Epithelial cell of proximal tubule (primary cell): ENCODE data around the genes SLC37A3, MKRN1, CLEC5A and PRSS58.

DNA sequence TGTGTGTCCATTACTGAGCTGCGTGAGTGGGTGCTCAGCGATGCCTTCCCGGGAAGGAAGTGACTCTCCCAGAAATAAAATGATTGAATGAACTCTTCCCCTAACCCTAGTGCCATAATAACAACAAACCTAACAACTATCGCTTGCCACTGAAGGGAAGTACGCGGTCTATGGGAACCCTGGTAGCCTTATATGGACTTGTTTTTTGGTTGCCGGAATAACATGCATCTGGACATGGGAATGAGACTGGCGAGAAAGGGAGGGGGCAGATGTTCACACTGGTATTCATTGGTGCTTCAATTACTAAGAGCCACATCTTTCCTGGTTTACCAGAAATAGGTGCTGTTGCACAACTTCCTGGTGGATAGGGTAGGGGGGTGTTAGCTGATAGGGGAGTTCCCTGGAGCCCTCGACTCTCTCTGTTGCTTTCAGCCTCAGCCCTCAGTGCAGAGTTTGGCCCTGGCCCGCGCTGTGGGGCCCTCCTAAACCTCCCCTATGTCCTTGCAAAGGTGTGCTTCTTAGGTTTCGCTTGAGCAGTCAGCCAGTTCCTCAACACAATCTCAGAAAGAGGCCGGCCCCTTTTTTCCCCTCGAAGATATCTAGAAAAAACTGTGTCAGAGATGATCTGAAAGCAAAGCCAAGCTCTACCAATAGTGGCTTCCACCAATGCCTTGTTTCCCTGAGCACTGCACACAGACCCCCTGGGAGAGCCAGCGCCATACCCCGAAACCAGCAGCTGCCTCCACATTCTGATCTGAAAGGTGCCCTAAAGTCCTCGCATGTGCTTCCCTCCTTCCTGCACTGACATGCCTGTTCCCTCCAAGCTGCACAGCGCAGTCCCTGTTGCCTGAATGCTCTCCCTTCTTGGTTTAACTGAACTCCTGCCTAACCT is 13.5 kb downstream of the TBXAS1 start:
- RAMPAGE, long total RNA = no peak
- RRBS = no CpG with 5 or more reads among the region's 18 CpGs

DNA sequence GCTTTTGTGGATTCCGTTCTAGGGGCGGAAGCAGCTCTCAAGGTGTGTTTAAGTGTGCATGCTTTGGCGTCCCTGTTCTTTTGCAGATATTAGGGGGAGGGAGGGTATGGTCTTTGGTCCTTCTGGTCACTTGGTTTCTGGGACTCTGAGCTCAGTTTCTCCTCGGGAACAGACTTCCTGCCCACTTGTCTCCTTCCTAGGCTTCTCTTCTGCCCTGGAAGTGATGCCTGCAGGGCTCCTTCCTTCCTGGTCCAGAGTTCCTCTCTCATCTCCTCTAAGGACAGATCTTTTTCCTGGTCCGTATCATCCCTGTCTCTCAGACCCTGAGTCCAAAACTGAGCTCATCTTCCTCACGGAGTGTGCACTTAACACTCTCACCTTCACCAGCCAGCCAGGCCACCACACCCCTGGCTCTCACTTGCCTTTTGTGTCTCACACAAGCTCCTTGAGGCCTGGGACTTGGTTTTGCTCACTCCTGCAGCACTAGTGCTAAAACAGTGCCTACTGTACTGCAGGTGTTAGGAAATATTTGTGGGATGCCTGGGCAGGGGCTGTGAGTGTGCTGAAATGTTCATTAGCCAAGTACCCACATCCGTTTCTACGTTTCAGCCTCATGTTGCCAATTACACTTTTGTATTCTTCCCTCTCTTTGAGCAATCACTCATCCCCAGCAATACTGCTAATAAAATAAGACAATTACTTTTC is 21.3 kb upstream of the PARP12 start:
- RAMPAGE, long total RNA = no peak
- RRBS = no CpG with 5 or more reads among the region's 8 CpGs

GRCh38 chr7:140110667-140111476 is 48.1 kb upstream of the PARP12 start:
- RAMPAGE, long total RNA = no peak
- RRBS = no CpG with 5 or more reads among the region's 3 CpGs

- RAMPAGE, long total RNA = no peak
- RRBS = no CpG with 5 or more reads among the region's 3 CpGs
Measured at GRCh38 chr7:140170280-140170724, 6.5 kb downstream of the KDM7A start.

DNA sequence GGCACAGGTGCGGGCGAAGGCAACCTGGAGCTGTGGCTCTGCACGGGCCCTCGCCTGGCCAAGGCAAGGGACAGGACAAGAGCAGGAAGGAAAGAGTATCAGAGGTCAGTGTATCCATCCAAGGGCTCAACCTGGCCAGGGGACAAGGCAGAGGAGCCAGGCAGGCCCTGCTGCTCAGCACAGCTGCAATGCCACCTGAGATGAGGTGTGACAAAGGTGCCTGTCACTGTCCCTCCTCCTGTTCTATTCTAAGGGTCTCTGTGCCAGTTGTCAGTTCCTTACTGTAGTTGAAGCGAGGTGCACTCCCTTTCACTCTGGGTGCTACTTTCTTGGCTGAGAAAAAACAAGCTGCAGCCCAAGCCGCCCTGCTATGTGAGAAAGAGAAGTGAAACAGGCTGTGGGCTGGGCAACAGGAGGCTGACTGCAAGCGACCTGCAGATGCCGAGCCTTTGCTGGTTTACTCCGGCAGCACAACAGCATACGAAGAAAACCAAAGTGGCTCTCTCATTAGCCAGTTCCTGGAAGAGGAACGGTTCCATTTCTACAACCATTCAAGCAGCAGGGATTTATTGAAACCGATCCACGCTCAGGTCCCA is 33.3 kb upstream of the KDM7A start:
- RAMPAGE, long total RNA = no peak
- RRBS = no CpG with 5 or more reads among the region's 13 CpGs

- RAMPAGE, long total RNA = no peak
- RRBS = no CpG with 5 or more reads among the region's 4 CpGs
Measured at GRCh38 chr7:140275410-140276019, 98.7 kb upstream of the KDM7A start.

- RAMPAGE, long total RNA = start-site peak on the minus strand at chr7:140398494-140398517, 76 and 61 reads in 2 replicates
- RRBS = under 1% methylated on average over 28 of the region's 46 CpGs
Measured at GRCh38 chr7:140398329-140398867, at the start of gene SLC37A3. Gene SLC37A3, minus strand, starts transcription at chr7:140398530.

DNA sequence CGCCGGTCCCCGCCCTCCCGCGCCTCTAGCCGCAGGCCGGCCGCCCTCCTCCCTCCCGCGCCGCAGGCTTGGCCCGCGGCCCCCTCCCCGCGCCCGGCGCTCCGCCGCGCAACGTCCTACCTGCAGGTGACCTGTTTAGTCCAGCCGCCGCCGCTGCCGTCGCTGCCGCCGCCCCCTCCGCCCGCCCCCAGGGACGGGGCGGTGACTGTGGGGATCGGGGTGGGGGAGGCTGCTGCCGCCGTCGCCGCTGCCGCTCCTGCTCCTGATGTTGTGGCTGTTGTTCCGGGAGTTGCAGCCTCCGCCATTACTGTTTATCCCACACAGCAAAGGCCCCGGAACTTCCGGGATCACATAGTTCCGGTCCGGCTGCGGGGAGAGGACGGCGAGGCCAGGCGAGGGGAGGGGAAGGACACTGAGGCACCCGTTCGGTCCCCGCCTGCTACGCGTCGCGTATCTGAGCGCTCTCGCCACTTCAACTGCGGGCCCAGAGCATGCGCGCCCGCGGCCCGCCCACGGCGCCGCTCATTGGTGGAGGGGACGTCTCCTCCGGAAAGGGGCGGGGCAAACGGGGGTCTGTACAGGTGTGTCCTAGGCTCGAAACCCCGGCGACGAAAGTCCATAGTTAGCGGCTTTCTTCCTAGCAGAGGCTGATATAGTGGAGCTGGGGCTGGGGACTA is at the start of gene MKRN1:
TSS of gene MKRN1 (minus strand) at position 466 of the 677 bp plus-strand sequence.
- RAMPAGE, long total RNA = no peak
- RRBS = 3% methylated on average over 15 of the region's 75 CpGs

- RAMPAGE, long total RNA = no peak
- RRBS = 50% methylated on average over 4 of the region's 20 CpGs
Measured at GRCh38 chr7:140518061-140518530, 38.8 kb upstream of the MKRN1 start.

DNA sequence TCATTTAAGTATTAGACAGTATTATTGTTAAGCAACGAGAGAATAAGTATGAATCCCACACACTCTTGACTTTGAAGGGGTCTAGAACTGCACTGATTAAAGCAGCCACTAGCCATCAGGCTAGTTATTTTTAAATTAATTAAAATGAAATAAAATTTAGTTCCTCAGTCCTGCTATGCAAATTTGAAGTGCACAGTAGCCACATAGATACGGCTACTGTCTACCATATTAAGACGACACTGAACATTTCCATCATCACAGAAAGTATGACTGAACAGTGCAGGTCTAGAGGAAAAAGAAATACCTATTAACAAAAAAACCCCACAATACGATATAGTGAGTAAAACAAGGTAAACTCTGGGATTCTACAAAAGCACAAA is 13.6 kb downstream of the BRAF start:
- RAMPAGE, long total RNA = no peak
- RRBS = no CpG with 5 or more reads among the region's 4 CpGs

DNA sequence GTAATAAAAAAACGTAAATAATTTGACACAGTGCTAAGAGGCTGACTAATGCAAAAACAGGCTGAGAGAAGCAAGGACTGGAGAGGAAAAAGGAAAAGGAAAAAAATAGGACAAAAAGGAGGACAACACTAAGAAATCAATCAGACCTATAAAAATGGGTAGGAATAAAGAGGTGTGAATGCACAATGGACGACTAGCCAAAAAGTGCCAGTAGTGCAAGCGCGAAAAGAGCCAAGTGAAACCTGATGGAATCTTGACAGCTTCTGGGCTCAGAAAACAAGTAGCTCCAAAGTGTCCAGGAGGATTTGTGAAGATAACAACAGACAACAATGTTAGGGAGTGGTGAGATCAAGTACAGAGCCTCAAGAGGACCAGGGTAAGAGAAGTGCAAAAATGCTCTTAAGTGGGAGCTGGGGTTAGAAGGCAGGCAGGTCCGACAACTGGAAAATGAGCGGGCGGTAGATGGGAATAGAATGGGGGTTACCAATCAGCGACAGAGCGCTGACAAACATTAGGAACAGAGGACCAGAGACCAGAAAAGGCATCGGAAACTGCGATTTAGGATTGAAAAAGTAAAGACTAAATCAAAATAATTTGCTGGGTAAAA is 1.2 kb downstream of the BRAF start:
- RAMPAGE, long total RNA = no peak
- RRBS = no CpG with 5 or more reads among the region's 11 CpGs

GRCh38 chr7:141001537-141001969 is 13.2 kb downstream of the MRPS33 start:
- RAMPAGE, long total RNA = no peak
- RRBS = no CpG with 5 or more reads among the region's 2 CpGs

DNA sequence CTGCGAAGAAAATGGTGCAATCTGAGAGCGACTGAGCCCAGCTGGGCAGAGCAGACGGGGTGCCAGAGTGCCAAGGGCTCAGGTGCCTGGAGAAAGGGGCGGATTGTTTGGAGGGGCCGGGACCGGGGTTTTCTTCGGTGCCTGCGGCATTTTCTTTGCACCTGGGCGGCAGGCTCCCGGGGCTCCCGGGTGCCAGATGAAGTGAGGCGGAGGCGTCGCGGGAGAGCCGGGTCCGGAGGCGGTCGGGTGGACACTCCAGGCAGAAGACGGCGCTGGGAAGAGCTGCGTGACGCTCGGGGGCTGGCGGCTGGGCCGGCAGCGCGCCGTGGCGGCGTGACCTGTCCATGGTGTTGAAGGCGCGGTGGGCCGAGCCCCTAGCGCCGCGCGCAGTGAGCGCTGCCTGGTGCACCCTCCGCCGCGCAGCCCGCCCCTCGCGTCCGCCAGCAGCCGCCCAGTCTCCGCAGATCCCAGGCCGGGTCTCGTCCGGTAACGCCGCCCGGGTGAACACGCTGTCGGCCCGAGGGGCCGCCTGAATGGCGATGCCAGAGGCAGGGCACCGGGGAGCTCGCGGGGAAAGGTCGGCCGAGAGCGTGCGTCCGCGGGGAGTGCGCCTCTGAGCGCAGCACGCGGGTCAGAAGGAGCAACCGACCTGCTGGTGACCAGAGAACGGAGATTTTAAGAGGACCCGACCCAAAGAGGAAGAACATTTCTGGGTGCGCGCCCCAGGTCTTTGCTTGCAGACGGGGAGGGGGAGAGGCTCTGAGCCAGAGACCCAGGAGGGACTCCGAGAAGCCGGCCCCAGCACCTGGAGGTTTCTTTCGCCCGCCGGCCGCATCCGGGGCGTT is 687 bp upstream of the TMEM178B start:
- RAMPAGE, long total RNA = no peak
- RRBS = 2% methylated on average over 22 of the region's 86 CpGs

GRCh38 chr7:141701144-141701445 is 871 bp downstream of the DENND11 start:
- RAMPAGE, long total RNA = no peak
- RRBS = 0% methylated on average over 2 of the region's 19 CpGs

- RAMPAGE, long total RNA = no peak
- RRBS = no CpG with 5 or more reads among the region's 3 CpGs
Measured at GRCh38 chr7:141946722-141947221, at the start of gene CLEC5A. Gene CLEC5A, minus strand, starts transcription at chr7:141946974.

GRCh38 chr7:142225498-142225854 is 32.4 kb downstream of the PRSS58 start:
- RAMPAGE, long total RNA = no peak
- RRBS = no CpG with 5 or more reads among the region's 3 CpGs

GRCh38 chr7:142257790-142258445 is at the start of gene PRSS58:
Gene PRSS58, minus strand, starts transcription at chr7:142258058.
- RAMPAGE, long total RNA = no peak
- RRBS = no CpG with 5 or more reads among the region's 2 CpGs

GRCh38 chr7:142300632-142301236 is 42.9 kb upstream of the PRSS58 start:
- RAMPAGE, long total RNA = no peak
- RRBS = no CpG with 5 or more reads among the region's 4 CpGs

DNA sequence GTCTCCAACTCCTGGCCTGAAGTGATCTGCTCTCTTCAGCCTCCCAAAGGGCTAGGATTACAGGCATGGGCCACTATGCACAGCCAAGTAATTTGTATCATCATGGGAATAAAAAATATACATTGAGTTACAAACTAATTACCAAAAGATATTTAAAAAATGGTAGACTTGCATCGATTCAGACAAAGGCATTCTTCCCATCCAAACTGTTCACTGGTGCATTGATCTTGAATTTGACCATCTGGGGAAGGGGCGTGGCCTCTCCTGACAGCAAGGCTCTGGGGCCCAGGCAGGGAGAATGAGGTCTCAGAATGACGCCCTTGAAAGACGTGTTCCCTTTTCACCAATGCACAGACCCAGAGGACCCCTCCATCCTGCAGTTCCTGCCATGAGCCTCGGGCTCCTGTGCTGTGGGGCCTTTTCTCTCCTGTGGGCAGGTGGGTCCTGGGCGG is 91.0 kb upstream of the PRSS58 start:
- RAMPAGE, long total RNA = no peak
- RRBS = no CpG with 5 or more reads among the region's 6 CpGs

DNA sequence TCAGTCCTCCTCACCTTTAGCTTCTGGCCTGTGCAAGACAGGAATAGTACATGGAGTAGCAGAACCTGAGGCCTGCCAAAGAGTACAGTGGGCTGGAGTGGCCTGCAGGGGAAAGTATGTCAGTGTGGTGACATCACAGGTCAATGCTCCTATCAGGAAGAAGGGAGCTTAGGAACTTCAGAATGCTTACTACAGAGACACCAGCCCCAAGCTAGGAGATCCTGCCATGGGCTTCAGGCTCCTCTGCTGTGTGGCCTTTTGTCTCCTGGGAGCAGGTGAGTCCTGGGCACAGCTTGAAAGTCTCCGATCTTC is 133.8 kb upstream of the PRSS58 start:
- RAMPAGE, long total RNA = no peak
- RRBS = no CpG with 5 or more reads among the region's 1 CpG